Monocyte (primary cell): Measurements from ENCODE around the genes TECR, OR7C2, OR1I1, CYP4F12 and OR10H3.

DNA sequence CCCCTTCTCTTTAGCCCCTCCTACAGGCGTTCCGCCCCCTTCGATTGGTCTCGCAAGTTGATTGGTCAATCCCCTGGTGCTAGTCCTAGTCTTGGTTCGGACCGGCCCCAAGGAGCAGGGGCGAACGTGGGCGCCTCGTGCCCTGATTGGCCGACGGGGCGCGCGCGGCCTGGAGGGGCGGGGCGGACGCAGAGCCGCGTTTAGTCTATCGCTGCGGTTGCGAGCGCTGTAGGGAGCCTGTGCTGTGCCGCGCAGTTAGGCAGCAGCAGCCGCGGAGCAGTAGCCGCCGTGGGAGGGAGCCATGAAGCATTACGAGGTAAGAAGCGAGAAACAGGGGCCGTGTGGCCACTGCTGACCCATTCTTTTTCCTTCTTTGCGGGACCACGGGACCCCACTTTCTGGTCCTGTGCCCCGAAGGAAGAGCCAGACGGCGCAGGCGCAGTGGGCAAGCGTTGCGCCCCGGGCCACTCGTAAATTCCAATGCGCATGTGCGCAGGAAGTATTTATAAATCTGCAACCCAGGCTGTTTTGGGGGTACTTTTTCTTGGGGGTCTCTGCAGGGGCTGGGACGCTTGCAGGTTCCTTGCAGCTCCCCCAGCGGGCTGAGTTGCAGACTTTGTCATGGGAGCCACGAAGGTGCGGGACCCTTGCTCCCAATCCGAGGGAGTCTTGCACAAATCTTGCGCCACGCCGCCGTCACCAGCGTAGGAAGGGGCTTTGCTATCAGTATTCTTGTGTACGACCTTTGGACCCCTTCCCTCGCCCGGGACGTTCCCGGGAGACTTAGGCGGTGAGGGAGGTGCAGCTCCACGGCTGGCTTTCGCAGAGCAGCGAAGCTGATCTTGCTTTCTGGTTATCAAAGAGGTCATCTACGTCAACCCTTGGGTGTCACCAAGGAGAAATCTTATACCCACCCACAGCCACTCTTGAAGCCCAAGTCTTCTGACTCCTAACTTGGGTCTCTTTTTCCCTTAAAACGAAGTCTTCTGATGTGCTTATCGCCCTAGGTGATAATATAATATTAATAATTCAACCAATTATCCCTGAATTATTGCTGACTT, at the start of gene TECR:
TECR (plus strand) TSS at position 199 of the 1,061 bp plus-strand sequence.
- PRO-cap, 2 experiments = peak in 2 of 2 experiments; most common plus-strand start position 231 of the sequence (in 2)

- PRO-cap, 2 experiments = no peak in any of the 2 experiments
Measured at GRCh38 chr19:14559937-14560770, 11.7 kb downstream of the NDUFB7 start.

- PRO-cap, 2 experiments = no peak in any of the 2 experiments
Measured at GRCh38 chr19:14941258-14941608, at the start of gene OR7C2. Gene OR7C2 (plus strand): TSS chr19:14941489.

DNA sequence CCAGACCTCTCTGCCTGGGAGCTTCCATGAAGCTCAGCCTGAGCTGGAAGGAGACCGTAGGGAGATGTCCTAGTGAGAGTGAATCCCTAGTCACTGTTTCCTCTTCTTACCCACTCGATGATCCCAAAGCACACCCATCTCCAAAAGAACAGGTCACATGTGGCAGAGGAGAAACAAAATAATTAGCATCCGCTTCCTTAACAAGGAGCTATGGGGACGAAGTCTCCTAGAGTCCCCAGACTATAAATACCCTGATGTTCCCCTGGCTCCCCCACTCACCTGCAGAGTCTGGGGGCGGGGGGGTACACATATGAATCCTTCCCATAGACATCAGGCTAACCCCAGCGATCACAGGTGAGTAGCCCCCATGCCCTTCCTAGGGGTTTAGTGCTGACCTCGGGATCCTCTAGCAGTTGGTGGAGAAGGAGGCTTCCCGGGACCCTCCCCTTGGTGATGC, at the start of gene OR1I1:
OR1I1 (plus strand) TSS at position 289 of the 457 bp plus-strand sequence.
- PRO-cap, 2 experiments = no peak in any of the 2 experiments

DNA sequence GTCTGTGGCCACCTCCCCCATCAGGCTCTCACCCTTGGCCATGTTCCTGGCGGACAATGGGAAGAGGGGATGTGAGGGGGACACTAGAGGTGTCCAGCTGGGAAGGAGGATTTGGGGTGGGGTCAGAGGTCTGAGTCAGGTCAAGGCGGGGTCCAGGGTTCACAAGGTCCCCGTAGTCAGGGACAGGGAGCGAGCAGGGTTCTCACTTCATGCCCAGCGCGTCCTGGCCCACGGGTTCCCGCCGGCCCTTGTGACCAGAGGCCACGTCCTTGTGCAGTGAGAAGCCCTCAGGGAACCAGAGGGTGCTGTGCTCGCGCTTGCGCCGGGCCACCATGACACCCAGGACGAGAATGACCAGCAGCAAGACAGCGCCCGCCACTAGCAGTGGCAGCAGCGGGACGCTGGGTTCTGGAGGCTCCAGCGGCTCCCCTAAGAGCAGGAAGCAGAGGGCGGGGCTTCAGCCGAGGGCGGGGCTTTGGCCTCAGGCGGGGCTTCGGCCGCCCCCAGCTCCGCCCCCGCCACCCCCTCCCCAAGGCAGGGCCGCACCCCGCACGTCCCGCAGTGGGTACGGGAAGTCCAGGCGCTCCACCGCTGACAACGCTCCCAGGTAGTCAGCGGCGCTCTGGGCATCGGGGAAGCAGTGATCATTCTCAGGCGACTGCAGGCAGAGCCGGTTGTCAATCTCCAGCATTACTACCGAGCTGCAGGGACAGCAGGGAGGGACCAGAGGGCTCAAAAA, 30.5 kb downstream of the NOTCH3 start:
- PRO-cap, 2 experiments = no peak in any of the 2 experiments

- PRO-cap, 2 experiments = no peak in any of the 2 experiments
Measured at GRCh38 chr19:15177443-15178078, 23.2 kb downstream of the NOTCH3 start.

GRCh38 chr19:15180972-15181357, 19.8 kb downstream of the NOTCH3 start:
- PRO-cap, 2 experiments = no peak in any of the 2 experiments

GRCh38 chr19:15239014-15239399, 6.8 kb upstream of the EPHX3 start:
- PRO-cap, 2 experiments = no peak in any of the 2 experiments

GRCh38 chr19:15254951-15255660, 22.9 kb upstream of the EPHX3 start:
- PRO-cap, 2 experiments = no peak in any of the 2 experiments

GRCh38 chr19:15256943-15257452, 24.8 kb upstream of the EPHX3 start:
- PRO-cap, 2 experiments = no peak in any of the 2 experiments

DNA sequence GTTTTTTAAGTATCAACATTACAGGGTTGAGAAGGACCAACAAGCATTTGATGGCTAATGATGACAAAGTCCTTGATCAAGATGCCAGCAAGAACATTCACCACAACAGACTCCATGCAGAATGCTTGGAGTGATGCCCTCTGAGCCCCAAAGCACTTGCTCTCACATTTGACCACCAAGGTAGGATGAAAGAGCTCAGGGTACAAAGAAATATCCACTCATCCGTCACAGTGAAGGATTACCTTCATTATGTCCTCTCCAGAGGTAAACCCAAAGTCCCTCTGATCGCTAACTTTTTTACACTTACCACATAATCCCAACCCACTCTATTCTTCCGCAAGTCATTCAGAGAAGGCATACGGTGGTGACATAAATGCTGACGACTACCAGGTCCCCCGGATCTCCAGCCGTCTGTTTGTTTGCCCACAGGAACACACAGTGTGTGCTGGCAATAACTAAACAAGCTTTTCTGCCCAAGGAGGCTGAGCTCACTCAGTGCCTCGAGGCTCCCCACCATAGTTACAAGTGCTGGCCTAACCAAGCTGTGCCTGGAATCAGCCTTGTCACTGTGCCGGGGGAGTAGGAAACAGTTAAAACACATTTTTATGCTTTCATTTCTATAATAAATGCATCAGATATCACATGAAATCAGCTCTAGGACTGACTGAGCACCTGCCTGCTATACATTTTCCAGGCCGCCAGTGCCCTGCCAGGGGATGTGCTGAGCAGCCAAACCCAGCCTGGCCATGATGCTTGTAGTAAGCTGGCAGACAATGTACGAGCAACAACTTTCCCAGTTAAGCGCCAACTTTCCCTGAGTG, 28.3 kb downstream of the BRD4 start:
- PRO-cap, 2 experiments = no peak in any of the 2 experiments

DNA sequence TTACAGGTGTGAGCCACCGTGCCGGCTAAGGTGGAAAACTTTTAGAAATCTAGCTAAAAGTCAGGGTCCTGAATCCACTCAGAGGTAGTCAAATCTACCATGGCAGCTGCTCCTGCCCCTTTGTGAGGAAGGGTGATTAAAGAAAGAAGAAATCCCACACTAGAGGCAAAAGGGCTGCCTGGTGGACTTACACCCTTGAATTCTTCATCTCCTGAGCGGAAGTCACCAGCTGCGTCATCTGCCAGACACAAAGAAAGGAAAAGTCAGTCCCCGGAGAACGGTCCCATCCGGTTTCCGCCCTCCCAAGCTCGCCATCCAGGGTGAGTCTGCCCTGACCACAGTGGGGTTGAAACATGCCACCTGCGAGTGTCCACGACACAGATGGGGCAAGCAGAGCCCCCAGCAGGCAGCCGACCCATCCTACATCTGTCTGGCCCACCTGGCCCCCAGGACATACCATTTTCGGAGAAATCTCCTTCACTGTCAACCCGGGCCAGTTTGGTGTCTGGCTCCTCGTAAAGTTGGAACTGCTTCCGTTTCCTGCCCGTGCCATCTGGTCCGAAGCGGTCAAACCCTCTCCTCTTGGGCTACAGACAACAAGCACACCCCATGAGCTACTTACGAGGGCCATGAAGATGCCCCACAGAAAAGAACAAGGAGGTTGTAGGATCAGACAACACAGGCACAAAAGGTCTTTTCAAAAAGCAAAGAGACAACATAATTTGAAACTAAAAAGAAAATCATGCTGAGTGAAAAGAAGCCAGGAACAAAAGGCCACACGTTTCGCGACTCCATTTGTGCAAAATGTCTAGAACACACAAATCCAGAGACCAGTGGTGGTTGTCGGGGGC, 7.6 kb downstream of the AKAP8 start:
- PRO-cap, 2 experiments = no peak in any of the 2 experiments

DNA sequence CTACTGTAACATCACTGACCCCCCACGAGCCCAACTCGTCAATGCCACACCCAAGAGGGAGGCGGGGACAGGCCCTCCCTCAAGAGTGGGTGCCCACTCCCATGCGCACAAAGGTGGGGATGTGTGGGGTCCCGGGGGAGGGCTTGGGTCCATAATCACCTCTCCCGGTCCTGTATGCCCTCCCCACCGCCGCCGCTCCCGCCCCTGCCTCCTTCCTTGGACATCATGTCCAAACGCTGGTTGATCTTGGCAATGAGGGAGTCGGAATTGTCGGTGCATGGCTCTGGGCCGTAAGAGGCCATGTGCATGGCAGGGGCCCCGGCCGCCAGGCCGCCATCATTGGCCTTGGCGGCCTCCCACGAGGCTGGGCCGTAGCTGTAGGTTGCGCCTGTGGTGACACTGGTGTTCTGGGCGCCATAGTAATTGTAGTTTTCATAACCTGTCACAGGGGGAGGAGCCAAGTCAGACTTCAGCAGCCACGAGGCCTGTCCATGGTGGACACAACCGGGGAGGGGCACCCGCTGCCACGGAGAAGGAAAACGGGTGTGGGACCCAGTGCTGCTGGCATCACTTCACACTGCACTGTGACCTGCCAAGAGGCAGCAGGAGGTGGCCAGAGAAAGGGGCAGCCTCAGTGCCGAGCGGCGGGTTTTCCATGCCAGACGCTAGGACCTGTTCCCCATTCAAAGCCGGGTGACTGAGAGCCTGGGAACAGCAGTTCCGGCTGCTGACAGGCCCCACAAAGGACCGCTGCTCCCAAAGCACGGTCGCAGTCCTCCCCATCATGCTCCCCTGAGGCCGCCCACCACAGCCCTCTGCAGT, 5.7 kb downstream of the AKAP8 start:
- PRO-cap, 2 experiments = peak in 1 of 2 experiments; most common plus-strand start position 244 of the sequence (in 1); most common minus-strand start position 170 of the sequence (in 1)

DNA sequence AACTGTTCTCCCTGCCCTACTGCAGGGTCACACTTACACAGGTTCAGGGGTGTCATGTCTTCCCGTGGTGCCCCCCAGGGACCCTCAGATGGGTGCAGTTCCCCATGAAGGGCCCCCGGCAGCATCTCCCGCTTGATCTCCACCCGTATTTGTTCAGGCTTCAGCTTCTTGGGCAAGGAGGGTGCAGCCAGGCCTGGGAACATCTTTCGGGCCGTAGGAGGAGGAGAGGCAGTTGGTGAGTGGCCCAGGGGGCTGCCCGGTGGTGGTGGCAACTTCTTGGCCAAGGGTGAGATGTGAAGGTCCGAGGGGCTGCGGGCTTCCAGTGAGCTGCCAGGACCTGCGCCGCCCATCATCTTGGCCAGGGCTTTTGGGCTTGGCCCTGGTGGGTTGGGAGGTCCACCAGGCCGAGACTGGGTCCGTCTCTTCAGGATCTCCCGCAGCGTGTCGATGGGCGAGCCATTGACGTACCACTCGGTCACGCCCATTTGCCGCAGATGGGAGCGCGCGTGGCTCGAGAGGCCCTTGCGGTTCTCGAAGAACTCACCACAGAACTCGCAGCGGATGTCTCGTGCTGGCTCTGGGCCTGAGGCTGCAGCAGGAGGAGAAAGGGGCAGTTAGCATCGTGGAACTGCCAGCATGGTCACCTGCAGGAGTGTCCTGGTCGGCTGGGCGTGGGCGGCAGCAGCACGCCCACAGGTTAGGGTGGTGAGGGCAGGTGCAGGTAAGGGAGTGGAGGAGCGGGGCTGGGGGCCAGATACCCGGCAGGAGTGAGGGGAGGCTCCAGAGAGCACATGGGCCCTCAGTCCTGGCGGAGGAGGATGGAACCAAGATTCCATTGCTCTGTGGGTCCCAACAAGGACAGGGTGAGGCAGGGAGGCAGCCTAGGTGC, 8.4 kb upstream of the AKAP8L start:
- PRO-cap, 2 experiments = no peak in any of the 2 experiments

- PRO-cap, 2 experiments = no peak in any of the 2 experiments
Measured at GRCh38 chr19:15672672-15673249, at the start of gene CYP4F12. Gene CYP4F12 (plus strand): TSS chr19:15673087.

GRCh38 chr19:15737650-15738099, at the start of gene OR10H3:
Gene OR10H3 (plus strand): TSS chr19:15737985.
- PRO-cap, 2 experiments = no peak in any of the 2 experiments

DNA sequence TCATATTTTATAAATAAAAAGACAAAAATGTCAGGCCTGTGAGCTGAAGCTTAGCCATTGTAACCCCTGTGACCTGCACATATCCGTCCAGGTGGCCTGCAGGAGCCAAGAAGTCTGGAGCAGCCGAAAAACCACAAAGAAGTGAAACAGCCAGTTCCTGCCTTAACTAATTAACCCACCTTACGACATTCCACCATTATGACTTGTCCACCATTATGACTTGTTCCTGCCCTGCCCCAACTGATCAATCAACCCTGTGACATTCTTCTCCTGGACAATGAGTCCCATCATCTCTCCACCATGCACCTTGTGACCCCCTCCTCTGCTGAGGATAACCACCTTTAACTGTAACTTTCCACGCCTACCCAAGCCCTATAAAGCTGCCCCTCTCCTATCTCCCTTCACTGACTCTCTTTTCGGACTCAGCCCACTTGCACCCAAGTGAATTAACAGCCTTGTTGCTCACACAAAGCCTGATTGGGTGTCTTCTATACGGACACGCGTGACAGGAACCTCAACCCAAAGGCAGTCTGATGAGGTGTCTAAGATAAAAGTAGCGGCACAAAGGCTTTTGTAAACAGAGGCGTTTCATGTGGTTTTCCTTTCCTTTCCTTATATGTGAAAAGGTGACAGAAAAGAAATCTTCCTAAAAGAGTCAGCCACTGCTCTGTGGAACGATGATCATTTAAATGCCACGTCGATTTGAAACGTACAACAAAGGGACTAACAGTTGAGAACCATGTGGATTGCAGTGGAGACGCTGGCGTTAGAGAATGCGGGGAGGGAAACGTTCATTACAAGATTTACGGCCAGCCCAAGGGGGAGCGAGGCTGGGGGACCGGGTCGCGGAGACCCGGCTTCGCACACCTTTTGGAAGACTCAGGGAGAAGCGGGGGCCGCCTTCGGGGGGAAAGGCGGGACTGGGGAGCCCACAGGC, 20.5 kb upstream of the OR10H1 start:
- PRO-cap, 2 experiments = no peak in any of the 2 experiments

DNA sequence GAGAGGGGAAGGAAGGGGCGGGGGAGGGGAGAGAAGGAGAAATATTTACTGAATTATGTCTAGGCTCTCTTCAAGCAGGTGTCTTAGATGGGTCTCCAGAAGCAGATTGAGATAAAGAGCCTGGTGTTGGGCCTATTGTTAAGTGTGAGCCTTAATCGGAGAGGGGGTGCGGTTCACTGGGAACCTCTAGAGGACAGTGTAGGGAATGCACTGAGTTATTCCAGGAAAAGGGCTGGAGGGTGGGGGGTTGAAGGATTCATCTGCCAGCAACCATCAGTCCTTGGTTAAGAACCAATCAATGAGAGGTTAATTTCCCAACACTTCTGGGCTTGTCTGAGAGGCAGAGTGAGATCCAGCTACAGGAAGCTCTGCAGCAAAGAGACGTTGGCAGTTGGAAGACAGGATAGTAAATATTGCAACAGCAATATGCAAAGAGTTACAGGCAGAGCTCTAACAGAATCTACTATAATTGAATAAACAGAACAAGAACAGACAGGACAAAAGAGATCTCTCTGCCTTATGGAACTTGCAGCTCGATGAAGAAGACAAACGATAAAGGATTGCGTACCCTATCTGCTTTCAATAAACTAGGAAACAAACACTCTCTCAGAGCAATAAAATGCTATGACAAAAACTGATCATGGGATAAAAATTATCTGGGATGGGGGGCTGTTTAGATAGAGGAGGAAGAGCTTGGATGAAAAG, 28.7 kb downstream of the CYP4F2 start:
- PRO-cap, 2 experiments = no peak in any of the 2 experiments

DNA sequence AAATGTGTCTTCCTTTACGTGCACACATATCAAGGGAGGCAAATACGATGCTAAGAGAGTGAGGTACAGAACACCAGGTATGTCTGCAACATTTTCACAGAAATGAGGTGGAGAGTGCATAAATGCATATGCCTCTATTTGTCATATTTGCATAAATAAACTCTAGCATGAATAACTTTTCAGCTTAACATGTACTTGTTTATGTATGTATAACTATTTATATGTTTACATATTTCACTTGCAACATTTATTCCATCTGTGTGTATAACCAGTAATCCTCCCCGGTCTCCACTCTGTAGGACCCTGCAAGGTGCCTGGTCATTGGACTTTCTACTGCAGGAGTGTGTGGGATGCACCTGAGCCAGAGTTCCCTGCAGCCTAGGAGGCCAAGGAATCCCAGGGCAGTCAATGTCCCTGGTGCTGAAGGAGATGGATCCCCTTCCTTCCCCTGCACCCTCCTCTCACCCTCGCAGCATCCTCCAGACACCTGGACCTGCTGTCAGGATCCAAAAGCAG, 7.3 kb downstream of the OR10H4 start:
- PRO-cap, 2 experiments = no peak in any of the 2 experiments

- PRO-cap, 2 experiments = no peak in any of the 2 experiments
Measured at GRCh38 chr19:16001645-16001980, 52.8 kb downstream of the OR10H4 start.